Suprapubic skin (tissue), 4 donors: ENCODE measurements around the gene PPFIBP1.

DNA sequence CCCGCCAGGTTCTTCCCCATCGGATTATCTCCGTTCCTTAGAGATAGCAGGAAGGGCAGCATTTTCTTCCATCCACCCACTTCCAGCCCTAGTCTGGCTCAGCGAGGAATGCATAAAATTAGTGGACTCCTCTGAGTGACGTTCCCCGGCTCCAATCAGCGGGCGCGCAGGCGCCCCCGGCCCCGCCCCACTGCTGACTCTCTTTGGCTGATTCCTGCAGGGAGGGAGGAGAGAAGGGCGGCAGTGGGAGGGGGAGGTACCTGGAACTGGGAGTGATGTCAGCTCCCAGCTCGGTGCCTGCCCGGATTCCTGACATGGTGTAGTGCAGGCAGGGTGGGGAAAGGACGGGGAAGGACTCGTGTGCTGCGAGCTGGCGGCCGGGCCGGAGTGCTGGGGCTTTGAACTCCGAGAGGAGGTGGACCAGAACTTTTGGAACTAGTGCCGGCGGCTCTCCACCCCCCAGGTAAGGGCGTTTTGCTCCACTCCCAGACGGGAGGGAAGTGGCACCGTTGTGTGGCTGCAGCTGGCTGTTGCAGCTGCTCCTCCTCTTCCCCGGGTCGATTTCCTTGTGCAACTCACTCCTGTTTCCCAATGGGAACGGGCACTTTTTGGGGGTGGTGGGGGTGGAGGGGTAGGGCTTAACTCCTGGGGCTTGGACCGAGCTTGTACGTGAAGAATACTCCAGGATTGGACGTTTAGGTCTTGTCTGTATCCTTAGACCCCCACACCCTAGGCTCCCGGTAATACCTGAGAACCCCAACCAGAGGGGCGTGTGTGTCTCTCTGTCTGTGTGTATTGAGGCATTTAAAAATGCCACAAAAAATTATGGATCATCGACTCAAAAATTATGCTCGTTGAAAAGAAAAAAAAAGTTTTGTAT, at the start of gene PPFIBP1:
PPFIBP1 (plus strand) TSS at position 304 of the 880 bp plus-strand sequence.
- PRO-cap = bidirectional peak, plus-strand start at position 304 of the sequence, minus-strand start at position 90 of the sequence; bidirectional peak, plus-strand start at position 488 of the sequence, minus-strand start at position 515 of the sequence
- RAMPAGE, long total RNA, 4 experiments = start-site peak on the plus strand in 3 of 4 experiments, centred at positions 281 to 298 of the sequence, 180 to 720 reads per replicate

DNA sequence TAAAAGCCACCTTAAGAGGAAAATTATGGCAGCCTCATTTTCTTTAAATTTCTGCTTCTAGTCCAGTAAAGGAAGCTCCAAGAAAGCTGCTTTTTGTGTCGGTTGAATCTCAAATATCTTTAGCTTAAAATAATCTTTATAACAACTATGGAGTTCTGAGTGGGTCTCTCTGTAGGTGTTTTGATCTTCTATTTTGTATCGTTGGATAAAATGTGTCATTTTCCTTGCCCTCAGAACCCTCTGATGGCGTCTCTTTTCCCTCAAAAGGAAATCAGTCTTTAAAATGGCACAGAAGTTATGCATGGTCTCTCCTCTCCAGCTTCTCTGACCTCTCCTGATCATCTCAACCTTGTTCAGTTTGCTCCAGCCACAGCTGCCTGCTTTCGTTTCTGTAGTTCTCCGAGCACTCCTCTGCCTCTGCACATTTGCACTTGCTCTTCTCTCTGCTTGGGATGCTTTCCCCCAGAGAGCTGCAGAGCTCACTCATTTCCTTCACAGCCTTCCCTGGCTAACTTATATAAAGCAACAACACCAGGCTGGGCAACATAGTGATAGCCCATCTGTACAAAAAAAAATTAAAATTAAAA, 37.4 kb downstream of the PPFIBP1 start:
- PRO-cap = no peak
- RAMPAGE, long total RNA, 4 experiments = no peak in any of the 4 experiments

- PRO-cap = no peak
- RAMPAGE, long total RNA, 4 experiments = no peak in any of the 4 experiments
Measured at GRCh38 chr12:27593545-27594238, 69.7 kb downstream of the PPFIBP1 start.

DNA sequence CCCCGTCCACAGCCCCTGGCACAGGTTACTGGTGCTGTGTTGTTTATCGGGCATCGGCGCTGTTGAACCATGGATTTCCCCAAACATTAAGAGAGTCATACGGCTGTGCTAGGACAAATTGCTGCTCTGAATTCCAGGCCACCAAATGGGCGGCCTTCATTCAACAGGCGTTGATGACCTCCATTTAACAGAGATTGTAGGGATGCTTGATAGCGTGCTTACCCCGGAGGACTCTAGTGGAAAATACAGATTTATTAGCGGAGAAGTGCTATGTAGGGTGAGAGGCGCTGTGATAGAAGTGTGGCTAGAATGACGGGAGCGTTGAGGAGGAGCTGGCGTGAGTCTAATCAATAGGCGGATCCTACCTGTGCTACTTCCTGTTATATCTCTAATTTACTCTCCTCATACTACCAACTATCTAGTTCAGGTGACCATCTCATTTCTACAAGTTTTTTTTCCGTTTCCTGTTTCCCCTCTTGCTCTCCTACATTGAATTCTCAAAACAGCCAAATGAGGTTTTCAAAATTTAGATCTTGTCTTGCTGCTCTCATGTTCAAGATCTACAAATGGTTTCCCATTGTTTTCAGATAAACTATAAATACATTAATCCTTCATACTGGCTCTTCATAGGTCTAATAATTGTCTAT, 719 bp downstream of the MRPS35 start:
- PRO-cap = no peak
- RAMPAGE, long total RNA, 4 experiments = no peak in any of the 4 experiments

DNA sequence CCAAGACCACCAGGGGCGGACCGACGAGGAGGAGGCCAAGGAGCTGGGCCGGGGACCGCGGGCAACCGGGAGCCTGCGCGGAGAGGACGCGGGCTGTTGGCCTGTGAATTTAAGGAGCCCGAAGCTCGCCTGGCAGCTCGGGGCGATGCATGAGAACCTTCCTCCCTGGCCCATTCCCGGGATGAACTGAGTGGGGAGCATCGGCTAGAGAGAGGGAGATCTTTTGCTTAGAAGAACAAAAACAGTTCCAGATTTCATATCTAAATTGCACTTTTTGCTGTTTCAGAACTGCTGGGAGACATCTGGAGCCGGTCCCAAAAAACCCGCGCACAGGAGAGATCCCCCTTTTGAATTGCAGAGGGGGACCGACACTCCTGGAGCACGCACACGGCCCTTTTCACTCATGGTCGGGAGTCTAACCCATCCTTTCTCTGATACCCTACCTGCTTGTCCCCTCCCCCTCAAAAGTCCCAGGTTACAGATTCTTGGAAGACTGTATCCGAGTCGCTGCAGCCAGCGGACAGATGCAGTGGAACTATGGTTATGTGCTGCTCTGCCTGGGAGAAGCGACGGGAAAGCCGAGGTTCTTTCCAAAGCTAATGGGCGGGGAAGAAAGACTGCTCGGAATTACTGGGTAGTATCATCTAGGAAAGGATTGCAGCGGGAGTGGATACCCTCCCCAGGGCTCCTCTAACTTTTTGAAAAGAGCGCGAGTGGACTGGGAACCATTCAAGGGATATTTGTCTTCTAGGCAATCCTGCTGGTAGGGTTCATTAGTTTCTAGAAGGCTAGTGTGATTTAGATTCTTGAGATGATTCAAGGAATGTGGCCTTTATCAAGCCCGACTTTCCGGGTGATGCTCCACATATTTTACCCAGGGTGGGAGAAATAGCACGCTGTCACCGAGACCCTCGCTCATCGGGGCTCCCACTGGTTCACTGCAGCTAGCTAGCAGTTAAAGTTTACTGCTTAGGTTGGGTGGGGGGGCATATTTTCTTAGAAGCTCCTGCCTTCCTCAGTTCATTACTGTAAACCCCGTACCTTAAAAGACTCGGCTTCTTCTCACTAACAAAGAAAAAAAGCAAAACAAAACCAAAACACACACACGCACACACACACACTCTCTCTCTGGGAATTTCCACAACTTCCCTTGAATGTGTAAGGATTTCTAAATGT, 1.4 kb downstream of the PTHLH start:
- PRO-cap = no peak
- RAMPAGE, long total RNA, 4 experiments = no peak in any of the 4 experiments

DNA sequence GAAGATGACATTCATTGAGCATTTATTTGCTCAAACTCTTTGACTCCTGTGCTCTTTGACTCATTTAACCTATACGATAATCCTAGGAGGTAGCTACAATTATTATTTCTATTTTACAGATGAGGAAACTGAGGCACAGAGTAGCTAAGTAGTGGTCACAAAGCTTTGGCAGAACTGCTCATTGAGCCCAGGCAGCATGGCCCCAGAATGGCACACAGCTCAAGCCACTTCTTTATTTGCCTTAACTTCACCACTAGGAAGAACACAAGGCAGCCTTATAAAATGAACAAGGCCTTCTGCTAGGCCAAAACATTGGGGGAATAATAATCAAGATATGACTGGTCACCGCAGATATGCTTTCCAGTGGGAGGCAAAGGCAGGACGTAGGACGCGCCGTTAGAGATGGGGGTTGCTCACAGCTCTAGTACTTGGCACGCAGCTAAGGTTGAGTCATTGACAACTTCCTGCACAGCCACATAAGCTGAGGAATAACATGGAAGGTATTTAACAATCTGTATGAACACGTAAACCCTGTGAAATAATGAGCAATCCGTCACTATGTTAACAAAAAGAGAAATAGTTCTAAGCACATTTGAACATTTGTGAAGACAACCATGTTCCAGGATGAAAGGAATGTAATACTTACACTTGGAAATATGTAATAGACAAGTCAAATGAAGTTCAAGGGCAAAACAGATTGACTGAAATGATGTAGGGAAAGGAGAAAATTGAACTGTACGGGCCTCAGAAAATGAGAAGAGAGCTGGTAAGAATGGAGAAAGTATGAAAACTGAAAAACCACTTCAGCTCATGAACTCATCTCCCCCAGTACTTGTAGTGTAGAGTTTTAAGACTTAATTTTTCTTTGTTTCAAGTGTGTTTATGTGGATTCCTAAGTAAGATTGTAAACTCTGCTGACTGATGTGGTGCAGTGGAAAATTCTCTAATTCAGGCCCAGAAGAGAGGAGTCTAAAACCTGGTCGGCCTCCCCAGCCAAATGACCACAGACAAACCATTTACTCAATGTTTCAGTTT, 59.5 kb upstream of the CCDC91 start:
- PRO-cap = no peak
- RAMPAGE, long total RNA, 4 experiments = no peak in any of the 4 experiments

DNA sequence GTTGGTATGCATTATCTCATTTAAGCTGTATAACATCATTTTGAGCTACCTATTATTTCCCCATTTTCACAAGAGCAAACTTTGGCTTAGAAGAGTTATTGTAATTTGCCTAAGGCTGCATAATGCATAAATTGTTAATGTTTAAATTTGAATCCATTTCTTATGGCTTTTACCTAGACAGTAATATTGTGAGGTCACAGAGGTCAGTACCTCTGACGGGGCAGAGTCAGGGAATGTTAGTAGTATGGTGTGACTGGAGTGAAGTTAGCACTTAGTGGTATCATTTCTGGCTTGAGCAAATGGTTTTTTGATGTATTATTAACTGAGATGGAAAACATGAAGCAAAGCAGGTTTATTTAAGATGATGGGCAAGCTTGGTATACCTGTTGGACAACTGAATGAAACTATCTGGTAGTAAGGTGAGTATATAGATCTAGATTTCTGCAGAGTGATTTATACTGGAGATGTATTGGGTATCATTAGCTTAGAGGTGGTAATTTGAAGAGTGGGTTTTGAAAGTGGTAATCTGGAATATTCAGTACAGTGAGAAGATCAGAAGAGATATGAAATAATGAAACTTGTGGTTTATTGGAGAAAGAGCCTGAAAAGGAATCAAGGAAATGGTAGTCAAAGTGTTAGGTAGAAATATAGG, 112.3 kb downstream of the CCDC91 start:
- PRO-cap = no peak
- RAMPAGE, long total RNA, 4 experiments = no peak in any of the 4 experiments

DNA sequence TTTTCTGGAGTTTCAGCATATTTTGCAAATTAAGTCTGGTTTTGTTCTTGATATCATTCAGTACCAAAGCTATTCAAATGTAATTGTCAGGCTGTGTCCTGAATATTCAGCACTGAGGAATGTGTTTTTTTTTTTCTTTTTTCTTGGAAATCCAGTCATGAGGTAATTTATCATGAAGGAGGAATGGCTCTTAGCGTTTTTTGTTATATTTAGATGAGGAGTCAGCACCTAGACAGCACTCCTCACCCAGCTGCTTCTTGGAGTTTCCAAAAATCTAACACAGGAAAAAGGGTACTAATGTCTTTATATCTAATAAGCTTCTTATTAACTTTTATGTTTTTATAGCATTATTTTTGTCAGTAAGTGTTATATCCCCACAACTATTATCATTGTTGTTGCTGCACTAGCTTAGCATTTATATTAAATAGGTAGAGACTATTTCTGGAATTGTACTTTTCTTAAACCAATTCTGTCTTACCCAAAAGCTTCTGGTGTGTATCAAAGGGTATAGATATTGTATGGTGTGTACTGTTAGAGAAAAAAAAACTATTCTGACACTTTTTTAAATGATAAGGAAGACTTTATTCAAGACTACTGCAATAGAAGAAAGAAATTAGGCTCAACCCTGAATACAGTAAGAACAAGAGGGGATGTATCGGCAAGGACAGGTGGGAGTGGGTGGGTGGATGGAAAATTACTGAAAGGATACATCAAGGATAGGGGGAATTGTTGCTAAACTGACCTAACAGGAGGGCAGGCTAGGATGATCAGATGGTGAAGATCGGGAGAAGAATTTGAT, 225.8 kb downstream of the CCDC91 start:
- PRO-cap = no peak
- RAMPAGE, long total RNA, 4 experiments = start-site peak on the plus strand in 1 of 4 experiments, centred at position 481 of the sequence, 15 reads per replicate

- PRO-cap = no peak
- RAMPAGE, long total RNA, 4 experiments = no peak in any of the 4 experiments
Measured at GRCh38 chr12:28450082-28450638, 259.9 kb downstream of the CCDC91 start.

- PRO-cap = no peak
- RAMPAGE, long total RNA, 4 experiments = start-site peak on the plus strand in 1 of 4 experiments, at chr12:28452151-28452652 at its widest, 28 reads per replicate
Measured at GRCh38 chr12:28452246-28452722, 262.0 kb downstream of the CCDC91 start.

DNA sequence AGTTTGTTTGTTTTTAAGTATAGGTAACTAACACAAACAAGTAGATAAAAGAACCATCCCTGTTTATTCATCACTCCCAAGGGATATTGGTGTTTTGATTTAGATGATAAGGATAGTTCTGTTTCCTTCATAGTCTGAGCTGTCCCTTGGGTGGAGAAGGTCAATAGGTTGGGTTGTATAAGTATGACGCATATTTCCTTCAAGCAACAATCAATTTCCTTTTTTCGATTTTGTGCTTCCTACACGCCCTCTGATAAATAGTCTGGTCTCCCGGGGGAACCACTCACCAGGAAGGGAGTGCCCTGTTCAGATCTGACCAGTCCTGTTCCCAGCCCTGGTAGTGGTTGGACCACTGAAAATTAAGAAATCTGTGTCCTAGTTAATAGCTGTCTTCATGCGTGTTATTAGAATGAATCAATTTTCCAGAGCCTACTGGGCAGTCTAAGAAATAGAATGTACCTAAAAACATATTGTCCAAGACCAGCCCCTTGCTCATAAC, 378.7 kb upstream of the FAR2 start:
- PRO-cap = no peak
- RAMPAGE, long total RNA, 4 experiments = no peak in any of the 4 experiments

DNA sequence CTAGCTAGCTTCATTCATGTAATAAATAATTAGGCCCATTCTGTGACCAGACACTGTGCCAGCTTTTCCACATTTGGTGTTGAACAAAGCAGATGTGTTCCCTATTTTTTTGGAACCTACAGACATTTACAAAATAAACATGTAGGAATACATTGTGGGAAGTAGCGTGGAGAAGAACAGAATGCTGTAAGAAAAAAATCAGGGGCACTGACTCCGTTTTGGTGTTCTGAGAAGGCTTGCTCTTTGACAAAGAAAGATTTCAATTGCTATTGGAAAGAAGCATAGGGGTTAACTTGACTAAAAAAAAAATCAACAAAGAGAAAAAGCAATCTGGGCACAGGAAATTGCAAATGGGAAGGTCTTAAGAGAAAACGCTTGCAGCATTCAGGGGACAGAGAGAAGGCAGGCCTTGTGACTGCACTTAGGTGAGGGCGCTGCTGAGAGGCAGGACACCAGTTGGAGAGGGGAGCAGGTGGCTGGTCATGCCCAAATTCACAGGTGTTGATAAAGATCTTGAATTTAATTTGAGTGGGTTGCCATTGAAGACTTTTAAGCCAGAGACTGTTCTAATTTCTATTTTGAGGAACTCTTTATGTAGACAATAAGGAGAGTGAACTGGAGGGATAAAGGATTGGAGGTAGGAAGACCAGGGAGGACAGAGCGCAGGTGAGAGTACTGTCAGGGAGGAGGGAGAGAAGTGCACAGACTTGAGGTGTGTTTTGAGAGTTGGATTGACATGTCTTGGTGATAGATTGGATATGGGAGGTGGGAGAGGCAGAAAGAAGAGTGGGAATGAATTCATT, 4.2 kb downstream of the FAR2 start:
- PRO-cap = no peak
- RAMPAGE, long total RNA, 4 experiments = no peak in any of the 4 experiments

GRCh38 chr12:29241537-29242754, 92.9 kb downstream of the FAR2 start:
- PRO-cap = unidirectional peak, minus-strand start at chr12:29242138
- RAMPAGE, long total RNA, 4 experiments = no peak in any of the 4 experiments

GRCh38 chr12:29338319-29339089, 42.5 kb downstream of the ERGIC2 start:
- PRO-cap = no peak
- RAMPAGE, long total RNA, 4 experiments = no peak in any of the 4 experiments

GRCh38 chr12:29728933-29729840, 54.6 kb downstream of the TMTC1 start:
- PRO-cap = no peak
- RAMPAGE, long total RNA, 4 experiments = no peak in any of the 4 experiments

DNA sequence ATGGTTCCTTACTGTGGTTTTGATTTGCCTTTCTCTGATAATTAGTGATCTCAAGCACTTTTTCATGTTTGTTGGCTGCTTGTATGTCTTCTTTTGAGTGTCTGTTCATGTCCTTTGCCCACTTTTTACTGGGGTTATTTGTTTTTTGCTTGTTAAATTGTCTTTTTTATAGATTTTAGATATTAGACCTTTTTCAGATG, 291.2 kb downstream of the IPO8 start:
- PRO-cap = no peak
- RAMPAGE, long total RNA, 4 experiments = no peak in any of the 4 experiments

GRCh38 chr12:30630647-30631269, 64.9 kb downstream of the IPO8 start:
- PRO-cap = no peak
- RAMPAGE, long total RNA, 4 experiments = no peak in any of the 4 experiments

- PRO-cap = no peak
- RAMPAGE, long total RNA, 4 experiments = no peak in any of the 4 experiments
Measured at GRCh38 chr12:30795528-30795819, 40.7 kb upstream of the CAPRIN2 start.

DNA sequence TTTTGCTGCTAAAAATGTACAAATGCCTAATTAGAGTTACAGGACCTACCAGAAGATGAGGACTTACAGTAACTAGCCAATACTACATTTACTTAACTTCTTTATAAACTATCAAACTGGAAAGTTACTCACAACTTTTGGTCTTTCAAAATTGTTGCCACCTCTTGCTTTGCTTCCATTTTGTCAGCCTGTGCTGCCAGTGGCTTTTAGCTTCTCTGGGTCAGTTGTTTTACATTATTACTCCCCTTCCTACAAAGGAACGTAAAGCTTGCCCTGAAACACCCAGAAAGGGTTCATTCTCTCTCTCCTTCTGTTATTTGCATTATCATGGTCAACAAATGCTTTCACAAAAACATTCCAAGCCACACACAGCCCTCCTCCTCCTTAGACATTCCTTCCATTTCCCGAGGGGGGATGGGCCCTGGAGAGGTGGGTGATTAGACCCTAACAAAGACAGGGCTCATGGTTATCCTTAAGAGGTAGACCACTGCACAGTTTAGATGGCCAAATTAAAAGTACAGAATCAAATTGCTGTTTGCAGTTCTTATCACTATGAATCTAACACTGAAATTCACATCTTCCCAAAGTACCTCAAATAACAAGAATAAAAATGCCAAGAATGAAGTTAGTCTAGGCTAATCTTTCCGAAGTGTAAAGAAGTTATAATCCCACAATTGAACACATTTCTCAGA, 60.4 kb upstream of the SINHCAF start:
- PRO-cap = no peak
- RAMPAGE, long total RNA, 4 experiments = no peak in any of the 4 experiments

DNA sequence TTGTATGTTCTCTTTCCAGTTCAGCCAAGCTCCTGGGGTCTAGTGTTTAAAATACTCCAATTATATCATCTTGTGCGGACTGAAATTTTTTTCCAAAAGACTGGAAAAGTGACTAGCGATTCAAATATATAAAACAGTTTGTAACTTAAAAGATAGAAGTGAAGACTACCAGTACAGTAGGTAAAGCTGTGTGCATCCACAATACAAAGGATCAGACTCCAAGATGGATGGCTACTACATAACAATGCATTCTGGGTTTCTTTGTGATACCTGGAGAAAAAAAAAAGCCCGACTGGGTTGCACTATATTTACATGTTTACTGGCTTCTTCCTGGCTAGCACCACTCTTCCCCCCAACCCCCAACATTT, 61.0 kb upstream of the SINHCAF start:
- PRO-cap = no peak
- RAMPAGE, long total RNA, 4 experiments = no peak in any of the 4 experiments